Measurements from ENCODE around the genes ZKSCAN2, HS3ST4 and IL4R.

- RAMPAGE, long total RNA: no peak
- RRBS: no CpG with 5 or more reads among the region's 8 CpGs
PRO-cap:
- standard: no peak
- CoPRO, capped RNA only, 2 experiments: no peak in any of the 2 experiments
- CoPRO, capped and uncapped RNA, 2 experiments: no peak in any of the 2 experiments
- CoPRO, uncapped RNA only, 2 experiments: no peak in any of the 2 experiments
CAGE:
- cytosol, long polyA plus RNA: no peak
- long polyA plus RNA: no peak
- nucleolus, long total RNA: no peak
- nucleus, long polyA plus RNA: no peak
Observed at GRCh38 chr16:25051841-25052349, 36.7 kb upstream of the ARHGAP17 start.

GRCh38 chr16:25118259-25118972, 6.9 kb downstream of the LCMT1 start:
- RAMPAGE, long total RNA: no peak
- RRBS: no CpG with 5 or more reads among the region's 13 CpGs
PRO-cap:
- standard: no peak
- CoPRO, capped RNA only, 2 experiments: no peak in any of the 2 experiments
- CoPRO, capped and uncapped RNA, 2 experiments: no peak in any of the 2 experiments
- CoPRO, uncapped RNA only, 2 experiments: no peak in any of the 2 experiments
CAGE:
- cytosol, long polyA plus RNA: no peak
- long polyA plus RNA: no peak
- nucleolus, long total RNA: no peak
- nucleus, long polyA plus RNA: no peak

- RAMPAGE, long total RNA: start-site peak on the minus strand at chr16:25258173-25258302, 26 and 52 reads in 2 replicates
- RRBS: 2% methylated on average over 7 of the region's 85 CpGs
PRO-cap:
- standard: bidirectional peak, plus-strand start at chr16:25258091, minus-strand start at chr16:25257819; unidirectional peak, minus-strand start at chr16:25258681
- CoPRO, capped RNA only, 2 experiments: peak in 2 of 2 experiments; most common plus-strand start chr16:25258381 (in 2); most common minus-strand start chr16:25257845 (in 2)
- CoPRO, capped and uncapped RNA, 2 experiments: peak in 2 of 2 experiments; most common plus-strand start chr16:25258052 (in 1); most common minus-strand start chr16:25257845 (in 2)
- CoPRO, uncapped RNA only, 2 experiments: peak in 1 of 2 experiments; most common plus-strand start chr16:25258420 (in 1); most common minus-strand start chr16:25258295 (in 1)
CAGE:
- cytosol, long polyA plus RNA: no peak
- long polyA plus RNA: no peak
- nucleolus, long total RNA: no peak
- nucleus, long polyA plus RNA: no peak
Observed at GRCh38 chr16:25257756-25258757, at the start of gene ZKSCAN2. Gene ZKSCAN2 (minus strand): TSS chr16:25257845.

GRCh38 chr16:25691334-25692212, at the start of gene HS3ST4:
Gene HS3ST4 (plus strand): TSS chr16:25691959.
- RAMPAGE, long total RNA: no peak
- RRBS: 42% methylated on average over 32 of the region's 75 CpGs
PRO-cap:
- standard: no peak
- CoPRO, capped RNA only, 2 experiments: no peak in any of the 2 experiments
- CoPRO, capped and uncapped RNA, 2 experiments: no peak in any of the 2 experiments
- CoPRO, uncapped RNA only, 2 experiments: no peak in any of the 2 experiments
CAGE:
- cytosol, long polyA plus RNA: no peak
- long polyA plus RNA: no peak
- nucleolus, long total RNA: no peak
- nucleus, long polyA plus RNA: no peak

DNA sequence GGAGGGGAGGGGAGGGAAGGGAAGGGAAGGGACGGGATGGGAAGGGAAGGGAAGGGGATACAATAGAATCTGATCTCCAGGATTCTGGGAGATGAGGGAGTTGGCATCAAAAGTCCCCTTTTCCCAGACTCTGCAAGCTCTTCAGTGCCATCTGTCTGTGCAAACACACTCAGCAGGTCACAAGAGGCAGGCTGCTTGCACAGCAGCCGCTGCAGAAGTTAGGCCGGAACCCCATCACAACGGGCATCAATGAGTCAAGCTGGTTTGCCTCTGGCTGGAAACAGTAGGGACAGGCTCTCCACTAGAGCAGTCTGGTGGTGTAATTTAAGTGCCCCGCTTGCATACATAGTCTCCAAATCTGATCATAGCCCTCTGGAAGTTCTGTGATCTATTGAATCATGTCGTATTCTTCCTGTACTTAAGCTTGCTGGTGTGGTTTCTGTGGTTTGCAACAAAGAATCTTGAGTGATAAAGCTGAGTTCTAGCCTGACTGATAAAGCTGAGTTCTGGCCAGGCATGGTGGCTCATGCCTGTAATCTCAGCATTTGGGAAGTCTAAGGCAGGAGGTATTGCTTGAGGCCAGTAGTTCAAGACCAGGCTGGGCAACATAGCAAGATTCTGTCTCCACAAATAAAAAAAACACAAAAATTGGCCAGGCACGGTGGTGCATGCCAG, 33.7 kb upstream of the KDM8 start:
- RAMPAGE, long total RNA: no peak
- RRBS: no CpG with 5 or more reads among the region's 7 CpGs
PRO-cap:
- standard: no peak
- CoPRO, capped RNA only, 2 experiments: no peak in any of the 2 experiments
- CoPRO, capped and uncapped RNA, 2 experiments: no peak in any of the 2 experiments
- CoPRO, uncapped RNA only, 2 experiments: no peak in any of the 2 experiments
CAGE:
- cytosol, long polyA plus RNA: no peak
- long polyA plus RNA: no peak
- nucleolus, long total RNA: no peak
- nucleus, long polyA plus RNA: no peak

- RAMPAGE, long total RNA: no peak
- RRBS: no CpG with 5 or more reads among the region's 17 CpGs
PRO-cap:
- standard: unidirectional peak, plus-strand start at chr16:27179759
- CoPRO, capped RNA only, 2 experiments: no peak in any of the 2 experiments
- CoPRO, capped and uncapped RNA, 2 experiments: no peak in any of the 2 experiments
- CoPRO, uncapped RNA only, 2 experiments: no peak in any of the 2 experiments
CAGE:
- cytosol, long polyA plus RNA: no peak
- long polyA plus RNA: no peak
- nucleolus, long total RNA: no peak
- nucleus, long polyA plus RNA: no peak
Observed at GRCh38 chr16:27179247-27180012, 23.9 kb upstream of the KDM8 start.

- RAMPAGE, long total RNA: no peak
- RRBS: no CpG with 5 or more reads among the region's 21 CpGs
PRO-cap:
- standard: no peak
- CoPRO, capped RNA only, 2 experiments: no peak in any of the 2 experiments
- CoPRO, capped and uncapped RNA, 2 experiments: no peak in any of the 2 experiments
- CoPRO, uncapped RNA only, 2 experiments: no peak in any of the 2 experiments
CAGE:
- cytosol, long polyA plus RNA: no peak
- long polyA plus RNA: no peak
- nucleolus, long total RNA: no peak
- nucleus, long polyA plus RNA: no peak
Observed at GRCh38 chr16:27189197-27190093, 13.9 kb upstream of the KDM8 start.

DNA sequence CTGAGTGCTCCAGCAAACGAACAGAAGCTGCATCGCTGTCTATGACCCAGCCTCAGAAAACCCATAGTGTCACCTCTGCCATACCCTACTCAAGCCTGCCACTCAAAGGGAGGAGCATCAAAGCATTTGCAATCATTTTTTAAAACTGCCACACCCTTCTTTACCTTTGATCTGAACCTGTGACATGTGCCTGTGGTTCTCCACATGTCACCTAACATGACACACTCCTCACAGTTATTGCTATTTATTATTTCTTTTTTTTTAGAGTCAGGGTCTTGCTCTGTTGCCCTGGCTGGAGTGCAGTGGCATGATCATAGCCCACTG, 7.3 kb upstream of the KDM8 start:
- RAMPAGE, long total RNA: no peak
- RRBS: no CpG with 5 or more reads among the region's 2 CpGs
PRO-cap:
- standard: no peak
- CoPRO, capped RNA only, 2 experiments: no peak in any of the 2 experiments
- CoPRO, capped and uncapped RNA, 2 experiments: no peak in any of the 2 experiments
- CoPRO, uncapped RNA only, 2 experiments: no peak in any of the 2 experiments
CAGE:
- cytosol, long polyA plus RNA: no peak
- long polyA plus RNA: no peak
- nucleolus, long total RNA: no peak
- nucleus, long polyA plus RNA: no peak

DNA sequence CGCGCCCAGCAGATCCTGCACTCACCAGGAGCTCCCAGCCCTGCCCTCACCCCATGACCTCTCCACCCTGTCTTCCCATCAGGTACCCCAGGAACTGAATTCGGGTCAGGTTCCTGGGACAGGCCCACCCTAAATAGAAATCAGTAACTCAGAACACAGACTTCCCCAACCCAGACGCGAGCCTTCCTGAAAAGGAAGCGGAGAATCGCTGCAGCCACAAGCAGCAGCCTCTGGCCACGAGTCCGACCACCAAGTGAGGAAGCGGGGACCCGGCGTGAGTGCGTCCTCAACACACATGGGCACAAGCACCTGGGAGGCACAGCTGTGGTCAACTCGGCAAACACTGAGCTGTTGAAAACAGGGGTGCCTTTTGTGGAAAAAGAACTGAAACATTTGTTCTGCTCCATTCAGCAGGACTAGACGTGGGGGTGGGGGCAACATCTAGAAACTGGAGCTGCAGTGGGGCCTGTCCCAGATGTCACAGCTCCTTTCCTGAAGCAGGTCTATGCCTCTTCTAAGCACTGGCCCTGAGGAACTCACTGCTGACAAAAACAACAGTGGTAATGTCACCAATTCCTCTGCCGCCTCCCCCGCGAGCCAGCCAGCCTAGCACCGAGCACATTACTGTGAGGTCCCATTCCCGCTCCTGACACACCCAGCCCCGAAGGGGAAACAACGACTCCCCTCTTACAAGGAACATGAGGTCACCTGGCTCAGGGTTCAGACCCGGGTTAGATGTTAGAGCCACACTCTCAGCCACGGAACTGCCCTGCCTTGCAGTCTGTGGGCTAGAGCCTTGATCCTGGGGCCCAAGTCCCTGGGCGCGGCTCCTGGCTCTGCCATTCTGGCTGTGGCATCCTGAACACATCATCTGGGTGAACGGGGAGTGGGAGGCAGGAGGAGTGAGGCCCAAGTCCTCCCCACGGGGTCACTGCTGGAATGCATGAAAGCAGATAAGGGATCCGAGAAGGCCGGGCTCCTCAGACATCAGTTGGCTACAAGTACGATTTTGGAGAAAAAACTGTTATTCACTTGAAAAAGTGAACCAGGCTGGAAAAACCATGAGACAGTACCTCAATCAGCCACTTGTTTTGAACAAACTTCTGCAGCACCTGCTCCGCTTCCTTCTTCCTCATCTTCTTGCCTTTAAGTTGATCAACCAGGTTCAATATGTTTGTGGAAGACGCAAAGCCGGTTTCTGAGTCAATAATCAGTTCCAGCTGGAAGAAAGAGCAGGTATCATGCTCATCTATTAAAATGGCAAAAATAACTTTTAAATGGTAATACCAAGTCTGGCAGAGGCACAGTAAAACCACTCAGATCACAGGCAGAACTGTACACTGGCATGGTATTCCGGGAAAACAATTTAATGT, 29.1 kb downstream of the KDM8 start:
- RAMPAGE, long total RNA: no peak
- RRBS: no CpG with 5 or more reads among the region's 35 CpGs
PRO-cap:
- standard: no peak
- CoPRO, capped RNA only, 2 experiments: no peak in any of the 2 experiments
- CoPRO, capped and uncapped RNA, 2 experiments: no peak in any of the 2 experiments
- CoPRO, uncapped RNA only, 2 experiments: no peak in any of the 2 experiments
CAGE:
- cytosol, long polyA plus RNA: no peak
- long polyA plus RNA: no peak
- nucleolus, long total RNA: no peak
- nucleus, long polyA plus RNA: no peak

DNA sequence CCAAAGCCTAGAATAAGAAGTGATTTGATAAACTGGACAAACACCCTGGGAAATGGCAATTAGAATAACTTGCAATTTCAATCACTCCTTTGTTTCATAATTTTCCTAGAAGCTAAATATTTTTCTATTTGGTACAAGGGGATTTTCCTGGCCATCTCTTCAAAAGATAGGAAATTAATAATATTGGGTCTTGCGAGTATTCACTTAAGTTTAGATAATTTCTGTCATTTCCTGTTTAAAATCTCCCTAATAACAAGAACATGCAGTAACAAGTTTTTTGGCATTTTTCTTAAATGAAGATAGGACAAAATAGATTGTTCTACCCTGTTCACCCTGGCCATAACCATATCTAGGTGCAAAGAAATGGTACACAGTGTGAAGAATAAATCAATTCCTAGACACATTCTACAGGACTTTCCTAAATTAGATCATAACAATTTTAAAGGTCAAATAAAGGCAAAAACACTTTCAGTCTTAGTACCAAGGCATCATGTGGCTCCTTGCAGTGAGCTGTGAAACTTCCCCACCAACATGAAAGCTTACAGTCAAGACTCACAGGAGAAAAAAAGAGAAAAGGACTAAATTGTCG, 14.5 kb downstream of the NSMCE1 start:
- RAMPAGE, long total RNA: no peak
- RRBS: no CpG with 5 or more reads among the region's 2 CpGs
PRO-cap:
- standard: no peak
- CoPRO, capped RNA only, 2 experiments: no peak in any of the 2 experiments
- CoPRO, capped and uncapped RNA, 2 experiments: no peak in any of the 2 experiments
- CoPRO, uncapped RNA only, 2 experiments: no peak in any of the 2 experiments
CAGE:
- cytosol, long polyA plus RNA: no peak
- long polyA plus RNA: no peak
- nucleolus, long total RNA: no peak
- nucleus, long polyA plus RNA: no peak

DNA sequence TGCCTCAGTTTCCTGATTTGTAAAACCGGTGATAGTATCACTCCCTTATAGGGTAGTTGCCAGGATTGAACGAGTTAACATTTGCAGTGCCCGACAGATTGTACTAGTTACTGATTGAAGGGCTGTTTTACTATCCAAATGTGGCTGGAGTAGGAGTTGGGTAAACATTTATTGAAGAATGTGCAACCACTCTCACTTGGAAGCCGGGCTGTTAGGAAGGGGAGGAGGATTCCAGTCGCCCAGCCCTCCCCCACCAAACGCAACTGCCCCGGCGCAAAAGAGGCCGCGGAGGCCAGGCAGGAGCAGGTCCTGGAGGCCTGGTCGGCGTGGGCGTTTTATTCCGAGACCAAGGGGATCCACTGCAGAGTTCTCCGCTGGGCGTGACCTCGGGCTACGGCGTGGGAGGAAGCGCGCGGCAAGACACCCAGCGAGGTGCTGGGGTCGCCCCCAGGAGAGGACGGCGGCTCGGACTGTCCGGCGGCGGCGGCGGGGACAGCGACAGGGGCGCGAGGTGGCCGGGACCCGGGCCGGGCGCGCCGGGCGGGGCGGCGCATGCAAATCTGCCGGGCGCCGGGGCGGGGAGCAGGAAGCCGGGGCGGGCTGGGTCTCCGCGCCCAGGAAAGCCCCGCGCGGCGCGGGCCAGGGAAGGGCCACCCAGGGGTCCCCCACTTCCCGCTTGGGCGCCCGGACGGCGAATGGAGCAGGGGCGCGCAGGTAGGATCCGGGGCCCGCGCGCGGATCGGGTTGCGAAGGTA, at the start of gene IL4R:
Gene IL4R (plus strand): TSS at position 668 of the 755 bp plus-strand sequence.
- RAMPAGE, long total RNA: no peak
- RRBS: 4% methylated on average over 27 of the region's 71 CpGs
PRO-cap:
- standard: unidirectional peak, plus-strand start at position 276 of the sequence; bidirectional peak, plus-strand start at position 450 of the sequence, minus-strand start at position 494 of the sequence
- CoPRO, capped RNA only, 2 experiments: peak in 1 of 2 experiments; most common plus-strand start position 430 of the sequence (in 1); most common minus-strand start position 494 of the sequence (in 1)
- CoPRO, capped and uncapped RNA, 2 experiments: no peak in any of the 2 experiments
- CoPRO, uncapped RNA only, 2 experiments: no peak in any of the 2 experiments
CAGE:
- cytosol, long polyA plus RNA: no peak
- long polyA plus RNA: no peak
- nucleolus, long total RNA: no peak
- nucleus, long polyA plus RNA: no peak

DNA sequence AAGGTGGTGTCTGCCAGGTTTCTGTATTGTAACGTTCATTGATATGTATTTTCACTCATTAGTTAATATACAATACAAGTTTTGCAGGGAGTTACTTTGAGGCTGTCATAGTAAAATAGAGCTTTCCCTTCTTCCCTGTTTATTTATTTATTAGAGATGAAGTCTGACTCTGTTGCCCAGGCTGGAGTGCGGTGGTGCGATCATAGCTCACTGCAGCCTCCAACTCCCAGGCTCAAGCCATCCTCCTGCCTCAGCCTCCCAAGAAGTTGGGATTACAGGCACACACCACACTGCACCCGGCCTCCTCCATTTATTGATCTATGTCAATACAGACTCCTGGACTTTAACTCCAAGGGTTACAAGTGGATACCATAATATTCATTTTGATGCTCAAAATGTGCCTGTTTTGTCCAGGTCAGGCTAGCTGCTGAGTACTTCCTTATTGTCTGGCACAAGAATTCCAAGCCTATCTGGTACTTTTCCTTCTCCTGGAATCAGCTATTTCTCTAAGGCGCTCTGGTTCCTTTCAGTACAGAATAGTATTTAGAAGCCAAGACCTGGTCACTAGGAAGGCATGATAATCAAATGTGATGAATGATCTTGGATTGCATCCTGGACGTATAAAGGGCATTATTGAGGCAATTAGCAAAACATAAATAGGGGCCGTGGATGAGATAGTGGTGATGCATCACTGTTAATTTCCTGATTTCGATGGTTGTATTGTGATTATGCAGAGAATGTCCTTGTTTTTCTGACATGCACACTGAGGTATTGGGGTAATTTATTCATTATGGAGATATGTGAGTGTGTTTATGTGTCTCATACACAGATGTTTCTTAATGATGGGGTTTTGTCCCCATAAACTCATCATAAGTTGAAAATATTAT, 21.7 kb downstream of the IL4R start:
- RAMPAGE, long total RNA: no peak
- RRBS: no CpG with 5 or more reads among the region's 8 CpGs
PRO-cap:
- standard: no peak
- CoPRO, capped RNA only, 2 experiments: no peak in any of the 2 experiments
- CoPRO, capped and uncapped RNA, 2 experiments: no peak in any of the 2 experiments
- CoPRO, uncapped RNA only, 2 experiments: no peak in any of the 2 experiments
CAGE:
- cytosol, long polyA plus RNA: no peak
- long polyA plus RNA: no peak
- nucleolus, long total RNA: no peak
- nucleus, long polyA plus RNA: no peak

DNA sequence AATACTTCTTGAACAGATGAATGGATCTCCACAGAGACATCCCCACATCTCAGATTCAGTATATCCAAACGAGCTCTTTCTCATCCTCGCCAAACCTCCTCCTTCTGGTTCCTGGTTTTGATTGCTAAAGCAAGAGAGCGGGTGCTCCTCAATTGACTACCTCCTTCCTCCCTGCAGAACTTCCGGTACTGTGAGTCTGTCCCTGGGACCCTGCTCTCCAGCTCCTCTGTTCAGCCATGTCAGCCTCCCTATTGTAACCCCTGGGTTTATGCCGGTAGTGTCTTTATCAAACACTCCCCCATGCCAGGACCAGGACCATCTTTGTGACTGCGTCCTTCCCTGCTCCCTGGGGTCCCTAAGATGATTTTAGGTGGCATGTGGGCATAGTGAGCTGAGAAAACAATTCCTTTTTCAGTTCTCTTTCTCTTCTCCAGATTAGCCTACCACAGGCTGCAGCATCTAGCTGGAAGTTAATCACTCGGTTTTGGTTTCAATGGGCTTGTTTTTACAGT, 27.8 kb upstream of the IL21R start:
- RAMPAGE, long total RNA: no peak
- RRBS: 67% methylated on average over 2 of the region's 7 CpGs
PRO-cap:
- standard: no peak
- CoPRO, capped RNA only, 2 experiments: no peak in any of the 2 experiments
- CoPRO, capped and uncapped RNA, 2 experiments: no peak in any of the 2 experiments
- CoPRO, uncapped RNA only, 2 experiments: no peak in any of the 2 experiments
CAGE:
- cytosol, long polyA plus RNA: no peak
- long polyA plus RNA: no peak
- nucleolus, long total RNA: no peak
- nucleus, long polyA plus RNA: no peak

DNA sequence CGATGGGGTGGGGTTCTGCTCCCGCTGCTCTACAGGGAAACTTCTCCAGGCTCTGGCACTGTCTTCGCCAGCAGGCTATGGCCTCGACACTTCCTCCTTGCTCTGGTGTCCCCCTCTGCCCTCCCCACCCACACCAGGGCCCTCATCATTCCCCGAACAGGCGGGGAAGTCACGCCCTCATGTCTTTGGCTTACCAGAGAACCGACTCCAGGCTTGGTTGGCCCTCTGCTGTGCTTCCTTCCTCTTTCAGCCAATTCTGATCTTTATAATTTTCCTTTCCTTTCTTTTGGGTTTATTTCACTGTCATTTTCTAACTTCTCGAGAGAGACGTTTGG, 18.1 kb upstream of the IL21R start:
- RAMPAGE, long total RNA: no peak
- RRBS: no CpG with 5 or more reads among the region's 10 CpGs
PRO-cap:
- standard: no peak
- CoPRO, capped RNA only, 2 experiments: no peak in any of the 2 experiments
- CoPRO, capped and uncapped RNA, 2 experiments: no peak in any of the 2 experiments
- CoPRO, uncapped RNA only, 2 experiments: no peak in any of the 2 experiments
CAGE:
- cytosol, long polyA plus RNA: no peak
- long polyA plus RNA: no peak
- nucleolus, long total RNA: no peak
- nucleus, long polyA plus RNA: no peak

DNA sequence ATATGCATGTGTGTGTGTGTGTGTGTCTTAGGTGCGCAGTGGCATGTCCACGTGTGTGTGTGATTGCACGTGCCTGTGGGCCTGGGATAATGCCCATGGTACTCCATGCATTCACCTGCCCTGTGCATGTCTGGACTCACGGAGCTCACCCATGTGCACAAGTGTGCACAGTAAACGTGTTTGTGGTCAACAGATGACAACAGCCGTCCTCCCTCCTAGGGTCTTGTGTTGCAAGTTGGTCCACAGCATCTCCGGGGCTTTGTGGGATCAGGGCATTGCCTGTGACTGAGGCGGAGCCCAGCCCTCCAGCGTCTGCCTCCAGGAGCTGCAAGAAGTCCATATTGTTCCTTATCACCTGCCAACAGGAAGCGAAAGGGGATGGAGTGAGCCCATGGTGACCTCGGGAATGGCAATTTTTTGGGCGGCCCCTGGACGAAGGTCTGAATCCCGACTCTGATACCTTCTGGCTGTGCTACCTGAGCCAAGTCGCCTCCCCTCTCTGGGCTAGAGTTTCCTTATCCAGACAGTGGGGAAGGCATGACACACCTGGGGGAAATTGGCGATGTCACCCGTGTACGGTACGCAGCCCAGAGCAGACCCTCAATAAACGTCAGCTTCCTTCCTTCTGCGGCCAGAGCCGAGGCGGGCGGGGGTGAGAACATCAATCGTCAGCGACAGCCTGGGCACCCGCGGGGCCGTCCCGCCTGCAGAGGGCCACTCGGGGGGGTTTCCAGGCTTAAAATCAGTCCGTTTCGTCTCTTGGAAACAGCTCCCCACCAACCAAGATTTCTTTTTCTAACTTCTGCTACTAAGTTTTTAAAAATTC, 47.7 kb downstream of the IL21R start:
- RAMPAGE, long total RNA: no peak
- RRBS: no CpG with 5 or more reads among the region's 33 CpGs
PRO-cap:
- standard: no peak
- CoPRO, capped RNA only, 2 experiments: no peak in any of the 2 experiments
- CoPRO, capped and uncapped RNA, 2 experiments: no peak in any of the 2 experiments
- CoPRO, uncapped RNA only, 2 experiments: no peak in any of the 2 experiments
CAGE:
- cytosol, long polyA plus RNA: no peak
- long polyA plus RNA: no peak
- nucleolus, long total RNA: no peak
- nucleus, long polyA plus RNA: no peak

- RAMPAGE, long total RNA: no peak
- RRBS: no CpG with 5 or more reads among the region's 11 CpGs
PRO-cap:
- standard: no peak
- CoPRO, capped RNA only, 2 experiments: no peak in any of the 2 experiments
- CoPRO, capped and uncapped RNA, 2 experiments: no peak in any of the 2 experiments
- CoPRO, uncapped RNA only, 2 experiments: no peak in any of the 2 experiments
CAGE:
- cytosol, long polyA plus RNA: no peak
- long polyA plus RNA: no peak
- nucleolus, long total RNA: no peak
- nucleus, long polyA plus RNA: no peak
Observed at GRCh38 chr16:27532265-27532704, 17.4 kb downstream of the GTF3C1 start.

DNA sequence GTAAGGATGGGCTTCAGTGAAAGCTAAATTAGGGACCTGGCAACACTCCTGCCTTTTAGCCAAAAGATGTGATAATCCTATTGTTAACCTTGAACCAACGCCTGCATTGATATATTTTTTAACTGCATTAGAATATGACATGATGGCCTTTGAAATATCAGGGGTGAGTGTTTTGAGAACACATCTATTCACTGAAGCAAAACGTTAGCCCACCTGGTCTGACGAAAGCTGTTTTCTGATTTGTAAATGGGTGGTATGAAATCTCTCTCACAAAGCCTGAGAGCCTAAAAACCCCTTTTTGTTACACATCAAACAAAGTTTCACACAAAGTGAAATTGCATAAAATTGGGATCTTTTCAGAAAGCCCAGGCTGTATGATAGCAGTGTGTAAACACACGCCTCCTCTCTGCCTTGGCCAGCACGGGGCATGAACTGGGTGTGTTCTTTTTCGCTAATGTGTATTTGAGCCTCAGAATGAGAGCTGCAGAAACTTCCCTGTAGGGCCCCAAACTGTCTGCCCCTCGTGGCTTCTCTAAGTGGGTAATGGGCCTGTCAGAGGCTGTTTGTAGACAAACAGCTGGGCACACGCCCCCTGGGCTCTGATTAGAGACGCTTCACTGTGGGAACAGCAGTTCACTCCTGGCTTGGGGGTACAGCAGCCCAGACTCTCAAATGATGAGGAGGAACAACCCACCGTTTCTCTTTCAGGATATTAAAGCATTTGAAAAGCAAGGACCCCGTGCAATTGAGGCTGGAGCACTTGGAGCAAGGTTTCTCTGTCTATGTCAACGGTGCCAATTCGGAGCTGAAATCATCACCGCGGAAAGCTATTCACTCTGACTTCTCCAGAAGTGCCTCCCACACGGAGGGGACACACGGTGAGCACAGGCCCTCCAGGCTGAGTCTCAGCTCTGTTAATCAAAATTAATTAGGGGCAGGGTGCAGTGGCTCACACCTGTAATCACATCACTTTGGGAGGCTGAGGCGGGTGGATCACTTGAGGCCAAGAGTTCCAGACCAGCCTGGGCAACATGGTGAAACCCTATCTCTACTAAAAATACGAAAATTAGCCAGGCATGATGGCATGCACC, 78.4 kb downstream of the KATNIP start:
- RAMPAGE, long total RNA: no peak
- RRBS: no CpG with 5 or more reads among the region's 19 CpGs
PRO-cap:
- standard: no peak
- CoPRO, capped RNA only, 2 experiments: no peak in any of the 2 experiments
- CoPRO, capped and uncapped RNA, 2 experiments: no peak in any of the 2 experiments
- CoPRO, uncapped RNA only, 2 experiments: no peak in any of the 2 experiments
CAGE:
- cytosol, long polyA plus RNA: no peak
- long polyA plus RNA: no peak
- nucleolus, long total RNA: no peak
- nucleus, long polyA plus RNA: no peak

Measured in K562 (cell line).